Paraaortic lymph node (tissue), 1 donor: ENCODE measurements around a stretch of chr2.

DNA sequence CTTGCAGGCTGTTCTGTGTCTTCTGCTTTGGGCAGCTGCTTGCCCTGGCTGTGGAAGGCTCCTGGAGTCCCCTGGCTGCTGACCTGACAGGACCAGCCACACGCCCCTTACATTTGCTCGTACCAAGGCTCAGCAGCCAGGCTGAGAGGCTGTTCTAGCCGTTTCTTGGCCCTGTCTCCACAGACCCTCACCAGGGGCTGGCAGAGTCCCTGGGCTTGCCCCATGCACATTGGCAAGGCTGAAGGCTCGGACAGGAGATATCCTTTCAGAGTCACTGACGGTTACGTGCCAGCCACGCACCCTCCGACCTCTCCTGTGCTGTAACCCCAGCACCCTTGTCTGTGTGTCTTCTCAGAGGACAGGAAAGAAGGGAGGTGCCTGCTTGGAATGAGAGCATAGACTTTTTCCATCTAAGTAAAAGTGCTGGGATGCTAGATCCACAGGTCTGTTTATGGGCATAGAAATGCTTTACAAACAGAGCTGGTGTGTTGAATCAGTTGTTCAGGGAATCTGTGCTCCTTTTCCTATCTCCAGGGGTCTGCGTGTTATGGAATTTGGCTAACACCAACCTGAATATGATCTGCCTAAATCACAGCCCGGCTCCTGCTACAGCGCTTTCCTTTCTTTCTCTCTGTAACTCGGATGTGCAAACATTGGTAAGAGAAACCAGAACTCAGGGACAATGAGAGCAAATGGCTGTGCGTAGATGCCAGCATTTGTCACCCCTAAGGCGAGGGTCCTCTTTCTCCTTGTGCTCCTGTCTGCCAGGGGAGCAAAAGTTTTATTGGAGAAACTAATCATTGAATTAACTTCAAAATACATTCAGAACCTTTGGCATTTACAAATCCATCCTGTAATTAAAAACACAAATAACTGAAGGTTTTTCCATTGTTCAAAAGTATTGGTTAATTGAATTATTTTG, 41.0 kb downstream of the COPS8 start:
- PRO-cap, result no peak

- PRO-cap, result no peak
Measured at GRCh38 chr2:237218084-237218666, 132.5 kb downstream of the COPS8 start.

- PRO-cap, result no peak
Measured at GRCh38 chr2:237223414-237223874, 137.8 kb downstream of the COPS8 start.

DNA sequence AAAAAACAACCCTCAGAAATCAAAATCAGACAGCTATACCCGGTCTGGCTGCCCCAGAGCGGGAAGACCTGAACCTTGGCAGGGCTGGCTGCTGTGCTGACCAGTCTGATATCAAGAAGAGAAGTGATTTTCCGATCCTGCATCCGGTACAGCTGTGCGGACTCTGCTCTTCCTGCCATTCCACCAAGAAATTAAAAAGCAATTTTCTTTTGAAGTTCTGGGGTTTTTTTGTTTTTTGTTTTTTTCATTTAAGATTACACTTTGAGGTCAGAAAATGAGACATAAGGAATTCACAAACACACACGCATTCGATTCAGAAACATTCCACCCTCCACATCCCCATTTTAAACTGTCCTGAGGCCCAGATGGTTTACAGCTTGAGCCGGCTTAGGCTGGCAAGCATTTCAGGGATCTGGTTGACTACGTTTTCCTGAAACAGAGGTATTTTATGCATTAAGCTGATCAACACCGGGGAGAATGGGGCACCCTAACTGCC, 156.5 kb downstream of the COL6A3 start:
- PRO-cap, result no peak

DNA sequence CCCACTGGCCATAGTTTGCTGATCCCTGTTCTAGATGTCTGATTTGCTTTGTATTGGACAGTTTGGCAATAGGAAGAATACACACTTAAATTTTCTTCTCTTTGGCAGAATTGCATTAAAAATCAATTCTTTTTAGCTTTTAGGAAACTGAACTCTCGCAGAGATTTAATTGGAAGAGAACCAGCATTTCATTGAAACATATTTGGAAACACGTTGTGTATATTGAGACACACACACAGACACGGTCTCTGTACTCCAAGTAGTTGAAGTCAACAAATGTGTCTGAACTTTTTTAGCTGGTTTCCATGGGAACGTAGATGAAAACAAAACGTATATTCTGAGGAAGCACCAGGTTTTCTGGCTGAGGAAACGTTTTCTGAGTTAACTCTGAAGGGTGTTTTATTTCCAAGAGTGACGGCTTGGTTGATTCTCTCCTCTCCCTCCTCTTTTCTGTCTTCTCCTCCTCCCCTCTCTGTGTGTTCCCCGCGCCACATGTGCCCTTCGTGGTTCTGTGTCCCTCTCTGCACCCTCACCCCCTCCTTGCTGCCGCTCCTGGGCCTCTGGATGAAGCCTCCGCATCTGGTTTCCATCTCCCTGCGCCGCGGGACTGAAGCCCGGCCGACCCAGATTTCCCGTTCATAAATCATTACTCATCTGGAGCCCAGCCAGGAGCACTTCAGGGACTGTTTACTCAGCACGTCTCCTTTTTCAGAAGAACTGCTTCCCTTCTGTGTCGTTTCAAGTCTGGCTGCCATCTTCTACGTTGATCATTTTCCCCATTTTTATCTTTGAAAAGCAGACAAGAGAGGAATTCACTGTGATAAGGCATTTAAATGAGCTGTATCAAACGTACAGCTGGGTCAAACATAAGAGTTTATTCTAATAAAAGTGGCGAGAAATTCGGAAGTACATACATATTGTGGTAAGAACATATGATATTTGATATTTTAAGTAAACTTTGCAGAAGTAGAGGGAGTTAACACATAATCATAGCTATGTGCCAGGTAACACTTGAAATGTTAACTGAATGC, 122.7 kb downstream of the COL6A3 start:
- PRO-cap, result no peak

DNA sequence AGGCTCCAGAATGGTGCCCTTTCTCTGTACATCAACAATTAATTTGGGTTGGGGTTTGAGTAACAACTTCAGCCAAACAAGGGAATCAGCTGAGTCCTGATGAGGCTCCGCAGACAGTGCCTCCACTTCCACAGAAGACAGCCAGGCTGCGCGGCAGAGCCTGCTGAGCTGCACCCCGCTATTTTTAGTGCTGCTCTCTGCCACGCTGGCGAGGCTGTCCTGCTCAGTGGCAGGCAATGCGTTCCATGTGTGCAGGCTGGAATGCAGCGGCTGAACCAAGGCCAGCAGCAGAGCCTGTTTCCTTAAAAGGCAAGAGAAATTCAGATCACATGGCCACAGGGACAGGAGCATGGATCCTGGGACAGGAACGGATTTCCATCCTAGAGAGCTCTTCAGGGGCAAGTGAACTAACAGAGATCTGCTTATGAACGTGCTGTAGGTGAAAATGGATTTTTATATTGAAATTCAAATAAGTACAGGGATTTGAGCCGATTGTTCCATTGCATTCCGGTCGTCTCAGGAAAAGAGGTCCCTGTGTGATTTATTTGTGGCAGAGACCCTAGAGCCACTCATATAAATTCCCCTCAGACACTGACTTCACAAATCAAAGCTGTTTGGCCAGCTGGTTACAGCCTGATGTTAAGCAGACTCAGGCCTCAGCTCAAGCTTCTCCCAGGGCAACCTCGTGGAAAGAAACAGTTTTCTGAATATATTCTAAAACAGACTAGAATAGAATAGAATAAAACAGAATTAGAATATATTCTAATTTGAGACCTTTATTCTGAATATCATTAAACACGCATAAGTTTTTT, 98.6 kb downstream of the COL6A3 start:
- PRO-cap, result no peak

DNA sequence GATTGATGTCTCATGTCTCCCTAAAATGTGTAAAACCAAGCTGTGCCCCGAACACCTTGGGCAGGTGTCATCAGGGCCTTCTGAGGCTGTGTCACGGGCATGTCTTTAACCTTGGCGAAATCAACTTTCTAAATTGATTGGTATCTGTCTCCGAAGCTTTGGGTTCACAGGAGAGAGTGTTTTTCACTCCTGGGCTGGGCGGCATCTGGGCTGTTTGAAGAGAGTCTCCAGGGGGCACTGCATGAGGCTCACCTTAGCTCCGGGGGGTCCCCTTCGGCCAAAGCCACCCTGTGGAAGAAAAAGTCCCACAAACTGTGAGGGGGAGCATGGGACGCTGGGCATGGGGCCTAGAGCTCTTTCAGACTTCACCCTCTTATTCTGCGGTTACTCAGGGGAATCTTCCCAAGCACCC, 59.3 kb downstream of the COL6A3 start:
- PRO-cap, result no peak

DNA sequence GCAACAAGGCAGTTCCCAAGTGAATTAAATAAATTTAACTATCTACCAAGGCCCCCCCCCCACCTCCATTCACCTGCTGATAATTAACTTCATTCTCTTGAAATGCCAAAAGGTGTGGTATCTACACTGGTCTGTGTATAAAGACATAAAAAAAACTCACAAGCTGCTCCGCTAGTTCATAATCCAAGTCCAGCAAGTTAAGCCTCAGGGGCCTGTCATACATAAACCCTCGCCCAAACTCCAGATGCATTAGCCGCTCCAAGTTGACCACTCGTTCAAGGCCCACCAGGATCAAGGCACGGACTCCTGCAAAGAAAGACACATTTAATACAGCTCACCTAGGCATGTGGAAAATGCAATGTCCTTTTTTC, 50.9 kb downstream of the COL6A3 start:
- PRO-cap, result no peak

- PRO-cap, result no peak
Measured at GRCh38 chr2:237406232-237406631, 7.7 kb downstream of the COL6A3 start.

GRCh38 chr2:237476108-237476371, 11.0 kb upstream of the MLPH start:
- PRO-cap, result no peak

GRCh38 chr2:237540271-237540765, 26.1 kb upstream of the PRLH start:
- PRO-cap, result no peak

DNA sequence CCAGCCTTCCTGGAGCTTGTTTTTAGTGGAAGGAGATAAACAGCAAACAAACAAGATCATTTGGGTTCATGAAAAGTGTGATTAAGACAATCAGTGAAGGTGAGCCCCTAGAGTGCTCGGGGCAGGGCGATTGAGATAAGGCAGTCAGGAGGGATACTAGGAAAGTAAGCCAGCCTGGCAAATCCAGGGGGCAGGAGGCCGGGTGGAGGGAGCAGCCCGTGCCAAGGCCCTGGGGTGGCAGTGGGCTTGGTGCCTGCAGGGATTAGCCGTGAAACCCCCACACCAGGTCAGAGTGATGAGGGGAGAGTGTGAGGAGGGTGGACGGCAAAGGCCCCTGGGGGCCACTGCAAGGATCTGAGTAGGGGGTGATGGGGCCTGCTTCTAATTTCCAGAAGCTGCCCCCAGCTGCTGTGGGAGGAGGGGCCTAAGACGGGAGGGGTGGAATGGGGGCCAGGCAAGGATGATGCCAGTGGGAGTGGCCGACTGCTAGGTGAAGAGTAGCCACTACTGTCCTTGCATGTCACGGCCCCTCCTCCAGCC, 24.6 kb upstream of the PRLH start:
- PRO-cap, result no peak

- PRO-cap, result no peak
Measured at GRCh38 chr2:237675382-237675902, 48.1 kb downstream of the LRRFIP1 start.

DNA sequence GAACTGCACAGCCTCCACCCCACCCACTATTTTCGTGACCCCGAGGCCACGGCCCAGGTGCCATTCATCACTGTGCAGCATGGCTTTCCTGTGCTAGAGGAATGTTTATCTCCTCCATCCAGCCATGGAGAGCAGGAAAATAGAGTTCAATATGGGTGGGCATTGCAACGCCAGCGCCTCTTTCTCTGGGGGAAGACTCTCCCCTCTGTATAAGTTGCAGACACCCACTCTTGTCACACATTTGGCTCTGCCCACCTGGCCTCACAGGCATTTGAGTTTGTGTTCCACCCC, 57.8 kb upstream of the RBM44 start:
- PRO-cap, result no peak

- PRO-cap, result no peak
Measured at GRCh38 chr2:237765952-237766914, 32.3 kb upstream of the RBM44 start.

DNA sequence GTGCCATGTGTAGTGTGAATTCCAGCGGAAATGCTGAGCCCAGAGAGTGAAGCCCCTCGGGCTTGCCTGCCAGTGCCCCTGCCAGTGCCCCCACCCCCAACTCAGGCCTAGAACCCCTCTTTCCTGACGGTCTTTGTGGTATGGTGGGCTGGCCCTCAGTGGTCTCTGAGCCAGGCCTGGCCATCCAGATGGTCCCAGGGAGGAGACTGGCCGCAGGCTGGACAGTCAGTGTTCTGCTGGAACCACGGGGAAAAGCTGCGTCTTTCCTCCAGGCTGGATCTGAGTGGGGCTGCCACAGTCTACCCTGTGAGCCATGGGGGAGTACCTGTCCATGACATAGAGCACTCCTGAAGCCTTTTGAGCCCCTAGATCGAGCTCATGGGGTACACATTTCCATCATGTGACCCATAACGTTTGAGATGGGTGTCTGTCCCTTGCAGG, 3.2 kb downstream of the RAMP1 start:
- PRO-cap, result no peak

GRCh38 chr2:237885847-237886420, 26.5 kb downstream of the RAMP1 start:
- PRO-cap, result no peak

DNA sequence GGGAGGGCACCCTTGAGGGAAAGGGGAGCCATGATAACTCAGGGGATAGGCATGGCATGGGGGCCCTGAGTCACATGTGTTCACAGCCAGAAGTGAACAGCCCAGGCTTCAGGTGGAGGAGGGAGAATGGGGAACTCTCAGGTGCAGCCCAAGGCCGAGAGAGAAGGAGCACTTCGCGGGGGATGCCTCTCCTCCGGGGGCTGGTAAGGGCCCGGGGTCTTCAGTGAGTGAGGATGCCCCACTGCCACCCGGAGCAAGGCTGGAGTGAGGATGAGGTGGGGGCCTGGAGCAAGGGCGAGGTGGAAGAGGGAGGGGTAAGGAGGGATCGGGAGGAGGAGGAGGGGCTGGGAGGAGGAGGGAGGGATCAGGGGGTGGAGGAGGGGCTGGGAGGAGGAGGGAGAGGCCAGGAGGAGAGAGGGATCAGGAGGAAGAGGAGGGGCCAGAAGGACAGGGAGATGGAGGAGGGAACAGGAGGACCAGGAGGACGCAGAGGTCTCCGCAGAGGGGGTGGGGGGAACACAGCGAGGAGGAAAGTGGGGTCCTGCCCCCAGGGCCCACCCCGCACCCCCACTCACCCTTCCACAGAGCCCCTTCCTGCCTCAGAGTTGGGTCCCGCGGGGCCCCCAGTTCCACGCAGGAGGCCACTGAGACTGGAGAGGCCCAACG, 42.7 kb downstream of the RAMP1 start:
- PRO-cap, result unidirectional peak, plus-strand start at position 442 of the sequence

DNA sequence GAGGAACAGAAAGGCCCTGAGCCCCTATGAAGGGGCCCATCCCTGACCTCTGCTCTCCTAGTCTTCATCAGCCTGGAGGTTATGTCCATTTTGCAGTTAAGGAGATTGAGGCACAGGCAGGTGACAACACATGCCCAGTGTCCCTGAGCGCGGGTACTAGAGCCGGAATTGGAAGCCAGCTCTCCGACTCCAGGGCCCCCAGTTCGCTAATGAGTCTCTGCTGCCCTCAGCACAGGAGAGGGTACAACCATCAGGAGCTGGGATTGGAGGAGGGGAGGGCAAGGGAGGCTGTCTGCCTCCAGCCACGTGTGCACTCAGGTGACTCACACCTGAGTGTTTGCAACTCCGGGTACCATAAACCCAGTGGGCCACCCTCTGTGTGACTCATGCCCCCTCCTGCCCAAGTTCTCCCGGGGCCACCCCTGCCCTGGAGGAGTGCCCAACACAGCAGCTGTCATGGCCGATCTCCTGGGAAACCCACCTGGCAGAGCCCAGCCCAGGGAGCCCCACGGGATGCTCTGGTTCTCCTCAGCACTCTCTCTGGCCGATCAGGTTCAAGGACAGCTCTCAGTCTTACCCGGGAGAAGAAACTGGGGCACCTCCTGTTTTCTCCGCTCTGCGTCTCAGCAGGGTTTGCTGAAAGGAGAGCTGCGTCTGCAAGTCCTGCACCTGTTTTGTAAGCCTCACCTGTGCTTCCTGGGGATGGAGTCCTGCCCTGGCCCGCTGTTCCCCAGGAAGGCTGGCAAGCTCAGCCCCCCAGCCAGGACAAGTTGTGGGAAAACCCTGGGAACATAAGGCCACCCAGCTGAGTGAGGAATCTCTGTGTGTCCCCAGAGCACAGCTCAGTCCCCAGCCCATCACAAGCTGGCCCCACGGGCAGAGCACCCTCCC, 44.1 kb upstream of the UBE2F start:
- PRO-cap, result no peak

GRCh38 chr2:237956333-237956809, 10.4 kb upstream of the UBE2F start:
- PRO-cap, result no peak